Camera-type eye (tissue), 1 donor: Measurements from ENCODE around the genes HEATR4 and PNMA1.

DNA sequence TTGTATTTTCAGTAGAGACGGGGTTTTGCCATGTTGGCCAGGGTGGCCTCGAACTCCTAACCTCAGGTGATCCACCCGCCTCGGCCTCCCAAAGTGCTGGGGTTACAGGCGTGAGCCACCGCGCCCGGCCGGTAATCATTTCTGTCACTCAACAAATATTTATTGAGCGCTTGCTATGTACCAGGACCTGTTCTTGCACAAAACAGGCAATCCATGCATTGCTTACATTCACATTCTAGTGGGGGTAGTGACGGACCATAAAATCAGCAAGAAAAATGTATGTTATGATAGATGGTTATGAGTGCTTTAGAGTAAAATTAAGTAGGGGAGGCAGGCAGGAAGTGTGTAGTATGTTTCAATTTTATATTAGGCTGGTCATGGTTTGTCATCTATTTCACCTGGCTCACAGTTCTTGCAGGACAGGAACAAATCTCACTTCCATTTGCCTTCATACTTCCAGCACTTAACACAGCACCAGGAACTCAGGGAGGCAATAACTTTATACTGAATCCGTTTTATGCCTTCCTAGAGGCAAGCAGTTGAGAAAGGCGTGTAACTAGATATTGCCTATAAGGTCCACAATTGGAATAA lies 910 bp upstream of the RBM25 start:
- RAMPAGE, long total RNA, result no peak

DNA sequence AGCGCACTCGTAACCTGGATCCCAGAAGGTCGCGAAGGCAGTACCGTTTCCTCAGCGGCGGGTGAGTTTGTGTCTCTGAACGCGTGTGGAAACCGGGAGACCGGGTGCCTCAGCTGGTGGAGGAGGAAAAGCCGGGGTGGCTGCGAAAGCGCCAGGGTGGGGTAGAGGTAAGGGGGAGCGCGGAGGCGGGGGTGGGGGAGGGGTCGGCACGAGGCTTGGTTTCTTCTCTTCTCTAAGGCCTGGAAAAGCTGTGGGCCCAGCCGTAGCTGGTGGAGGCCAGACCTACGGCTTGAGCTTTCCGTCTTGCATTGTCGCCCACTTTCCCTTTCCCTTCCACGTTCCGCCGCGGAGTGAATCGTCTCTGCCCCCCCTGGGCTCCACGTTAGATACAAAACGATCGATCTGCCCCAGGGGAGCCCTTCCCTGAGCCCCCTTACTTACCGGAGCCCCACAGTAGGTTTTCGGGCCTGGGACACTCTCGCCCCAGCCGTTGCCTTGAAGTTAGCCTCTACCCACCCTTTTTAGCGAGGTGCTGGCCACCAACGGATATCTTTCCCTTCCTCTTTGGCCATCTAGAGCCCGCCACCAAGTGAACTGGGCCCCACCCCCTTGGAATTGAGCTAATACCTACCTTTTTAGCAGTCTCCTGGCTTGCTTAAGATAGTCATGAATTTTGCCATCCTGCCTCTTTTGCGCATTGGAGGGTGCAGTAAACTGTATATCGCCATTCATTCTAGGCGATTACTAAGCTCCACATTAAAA lies 492 bp downstream of the RBM25 start:
- RAMPAGE, long total RNA, result no peak

DNA sequence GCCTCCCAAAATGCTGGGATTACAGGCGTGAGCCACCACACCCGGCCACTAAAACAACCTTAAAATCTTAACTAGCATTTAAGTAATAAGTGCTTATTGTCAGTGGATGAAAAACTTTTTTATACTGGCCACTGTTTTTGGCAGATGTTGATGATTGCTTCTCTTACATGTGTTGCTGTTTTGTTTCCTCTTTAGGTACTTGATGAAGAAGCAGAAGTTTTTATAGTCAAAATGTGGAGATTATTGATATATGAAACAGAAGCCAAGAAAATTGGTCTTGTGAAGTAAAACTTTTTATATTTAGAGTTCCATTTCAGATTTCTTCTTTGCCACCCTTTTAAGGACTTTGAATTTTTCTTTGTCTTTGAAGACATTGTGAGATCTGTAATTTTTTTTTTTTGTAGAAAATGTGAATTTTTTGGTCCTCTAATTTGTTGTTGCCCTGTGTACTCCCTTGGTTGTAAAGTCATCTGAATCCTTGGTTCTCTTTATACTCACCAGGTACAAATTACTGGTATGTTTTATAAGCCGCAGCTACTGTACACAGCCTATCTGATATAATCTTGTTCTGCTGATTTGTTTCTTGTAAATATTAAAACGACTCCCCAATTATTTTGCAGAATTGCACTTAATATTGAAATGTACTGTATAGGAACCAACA lies 16.7 kb upstream of the PSEN1 start:
- RAMPAGE, long total RNA, result no peak

- RAMPAGE, long total RNA, result no peak
Observed at GRCh38 chr14:73241478-73241931, 4.2 kb downstream of the PAPLN start.

GRCh38 chr14:73424303-73424843 lies 34.0 kb downstream of the NUMB start:
- RAMPAGE, long total RNA, result no peak

GRCh38 chr14:73458652-73458733 lies 147 bp upstream of the NUMB start:
- RAMPAGE, long total RNA, result no peak

GRCh38 chr14:73461815-73462802 lies 3.8 kb upstream of the NUMB start:
- RAMPAGE, long total RNA, result no peak

- RAMPAGE, long total RNA, result no peak
Observed at GRCh38 chr14:73558838-73559067, at the start of gene HEATR4. Gene HEATR4 (minus strand): TSS chr14:73558947.

DNA sequence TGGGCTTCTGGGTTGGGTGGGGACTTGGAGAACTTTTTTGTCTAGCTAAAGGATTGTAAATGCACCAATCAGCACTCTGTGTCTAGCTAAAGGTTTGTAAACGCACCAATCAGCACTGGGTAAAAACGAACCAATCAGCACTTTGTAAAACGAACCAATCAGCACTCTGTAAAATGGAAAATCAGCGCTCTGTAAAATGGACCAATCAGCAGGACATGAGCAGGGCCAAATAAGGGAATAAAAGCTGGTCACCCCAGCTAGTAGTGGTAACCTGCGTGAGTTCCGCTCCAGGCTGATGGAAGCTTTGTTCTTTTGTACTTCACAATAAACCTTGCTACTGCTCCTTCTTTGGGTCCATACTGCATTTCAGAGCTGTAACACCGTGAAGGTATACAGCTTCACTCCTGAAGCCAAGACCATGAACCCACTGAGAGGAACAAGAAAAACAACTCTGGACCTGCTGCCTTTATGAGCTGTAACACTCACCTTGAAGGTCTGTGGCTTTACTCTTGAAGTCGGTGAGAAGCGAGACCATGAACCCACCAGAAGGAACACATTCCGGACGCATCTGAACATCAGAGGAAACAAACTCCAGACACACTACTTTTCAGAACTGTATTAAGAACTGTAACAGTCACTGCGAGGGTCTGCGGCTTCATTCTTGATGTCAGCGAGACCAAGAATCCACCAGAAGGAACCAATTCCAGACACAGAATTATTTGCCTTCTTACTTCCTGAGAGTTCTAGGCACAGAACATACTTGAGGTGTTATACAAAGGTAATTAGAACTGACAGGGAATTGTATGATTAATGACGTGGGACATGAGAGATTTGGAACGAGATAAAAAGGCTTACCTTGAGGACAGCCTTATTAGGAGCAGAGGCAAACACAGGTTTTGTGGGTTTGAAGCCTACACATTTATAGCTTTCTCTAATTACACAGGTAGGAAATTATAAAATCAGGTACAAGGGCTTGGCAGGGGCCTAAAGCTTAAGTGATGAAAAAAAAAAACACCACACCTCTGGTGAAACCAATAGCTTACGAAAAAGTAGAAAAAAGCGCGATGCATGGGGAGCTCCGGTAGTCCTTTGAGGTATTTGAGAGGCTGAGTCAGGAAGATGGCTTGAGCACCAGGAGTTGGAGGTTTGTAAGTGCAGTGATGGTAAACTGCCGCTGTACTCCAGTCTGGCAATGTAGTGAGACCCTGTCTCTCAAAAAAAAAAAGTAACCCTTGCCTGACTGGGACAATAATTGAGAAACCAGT lies 1.2 kb upstream of the ACOT2 start:
- RAMPAGE, long total RNA, result no peak

GRCh38 chr14:73568881-73569009 lies 268 bp upstream of the ACOT2 start:
- RAMPAGE, long total RNA, result no peak

GRCh38 chr14:73662458-73662947 lies 17.7 kb downstream of the DNAL1 start:
- RAMPAGE, long total RNA, result no peak

DNA sequence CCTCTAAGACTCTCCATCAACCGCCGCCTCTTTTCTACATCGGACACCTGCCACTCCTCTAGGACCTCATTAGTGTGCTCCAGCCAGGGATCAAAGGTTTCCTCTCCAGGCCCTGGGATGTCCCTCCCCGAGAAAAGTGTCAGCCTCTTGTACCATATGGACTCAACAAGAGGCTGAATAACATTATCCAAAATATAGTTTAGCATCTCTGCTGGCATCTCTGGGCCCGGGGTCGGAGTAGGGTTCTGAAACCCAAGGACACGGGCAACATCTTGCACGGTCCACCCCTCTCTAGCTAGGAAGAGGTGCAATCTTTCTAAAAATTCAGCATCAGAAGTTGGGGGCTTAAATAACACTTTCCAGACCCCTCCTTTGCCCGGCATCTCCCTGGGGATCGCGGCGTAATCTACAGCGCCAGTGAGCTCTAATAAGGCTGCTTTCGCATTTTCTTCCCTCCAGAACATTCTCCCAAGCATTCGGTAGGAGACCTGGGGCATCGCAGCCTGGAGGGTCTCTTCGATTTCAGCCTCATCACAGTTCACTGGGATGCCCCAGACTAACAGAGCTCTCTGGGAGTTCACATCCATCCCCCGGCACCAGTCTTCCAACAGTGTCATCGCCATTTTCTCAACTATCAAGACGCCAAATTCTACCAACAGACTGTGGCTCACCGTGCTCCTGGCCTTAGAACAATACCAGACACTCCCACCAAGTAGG lies 1.0 kb downstream of the PNMA1 start:
- RAMPAGE, long total RNA, result no peak

DNA sequence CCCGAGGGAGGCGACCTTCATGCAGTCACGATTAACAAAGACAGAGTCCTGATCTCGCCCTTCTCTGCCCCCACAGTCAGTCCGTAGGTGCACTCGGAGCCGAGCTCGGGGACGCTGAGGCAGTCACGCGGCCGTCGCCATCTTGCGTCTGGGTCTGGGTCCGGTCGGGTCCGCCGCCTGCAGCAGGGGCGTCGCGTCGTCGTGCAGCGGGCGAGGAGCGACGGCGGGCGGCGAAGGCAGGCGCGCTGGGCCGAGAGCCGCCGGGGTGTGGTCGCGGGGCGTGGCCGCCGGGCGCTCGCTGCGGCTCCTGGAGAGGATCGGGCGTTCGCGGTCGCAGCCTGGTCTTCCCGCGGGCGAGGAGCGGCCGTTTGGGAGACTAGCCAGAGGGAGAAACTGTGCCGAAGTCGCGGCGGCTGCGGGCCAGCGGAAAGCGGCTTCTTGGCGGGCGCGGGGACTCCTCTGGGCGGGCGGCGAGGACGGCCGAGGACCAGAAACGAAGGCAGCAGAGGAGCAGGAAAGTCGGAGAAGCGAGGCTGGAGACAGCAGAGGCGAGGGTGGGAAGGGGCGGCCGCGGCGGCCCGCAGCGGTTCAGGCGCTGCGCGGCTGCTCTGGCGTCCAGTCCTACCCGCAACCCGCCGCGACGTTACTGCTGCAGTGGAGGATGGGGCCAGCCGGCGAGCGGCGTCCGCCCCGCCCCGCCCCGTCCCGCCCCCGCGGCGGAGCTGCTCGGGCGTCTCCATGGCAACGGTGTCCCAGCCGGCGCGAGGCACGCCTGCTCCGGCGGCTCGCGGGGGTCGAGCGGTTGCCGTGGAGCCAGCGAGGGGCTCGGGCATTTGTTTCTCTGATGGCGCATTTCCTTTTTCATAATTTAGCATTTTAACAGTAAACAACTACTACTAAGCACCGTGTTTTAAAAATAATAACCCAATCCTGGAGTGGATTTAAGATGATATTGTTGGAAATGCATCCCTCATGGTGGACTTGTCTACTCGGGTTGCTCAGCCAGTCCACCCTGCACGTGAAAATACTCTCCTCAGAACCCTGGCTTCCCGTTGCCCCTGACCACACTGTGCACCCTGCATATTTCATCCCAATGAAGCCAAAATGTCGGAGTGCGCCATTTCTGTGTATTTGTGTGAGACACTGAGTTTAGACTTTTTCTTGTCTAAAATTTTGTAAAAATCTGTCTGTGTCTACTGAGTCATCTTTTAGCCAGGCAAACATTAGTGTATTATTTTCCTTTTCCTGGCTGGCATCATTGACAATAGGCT lies at the start of gene PNMA1:
Gene PNMA1 (minus strand): TSS at position 651 of the 1,271 bp plus-strand sequence.
- RAMPAGE, long total RNA, result start-site peak on the minus strand centred at position 640 of the sequence, 47 bp wide, 43 reads

DNA sequence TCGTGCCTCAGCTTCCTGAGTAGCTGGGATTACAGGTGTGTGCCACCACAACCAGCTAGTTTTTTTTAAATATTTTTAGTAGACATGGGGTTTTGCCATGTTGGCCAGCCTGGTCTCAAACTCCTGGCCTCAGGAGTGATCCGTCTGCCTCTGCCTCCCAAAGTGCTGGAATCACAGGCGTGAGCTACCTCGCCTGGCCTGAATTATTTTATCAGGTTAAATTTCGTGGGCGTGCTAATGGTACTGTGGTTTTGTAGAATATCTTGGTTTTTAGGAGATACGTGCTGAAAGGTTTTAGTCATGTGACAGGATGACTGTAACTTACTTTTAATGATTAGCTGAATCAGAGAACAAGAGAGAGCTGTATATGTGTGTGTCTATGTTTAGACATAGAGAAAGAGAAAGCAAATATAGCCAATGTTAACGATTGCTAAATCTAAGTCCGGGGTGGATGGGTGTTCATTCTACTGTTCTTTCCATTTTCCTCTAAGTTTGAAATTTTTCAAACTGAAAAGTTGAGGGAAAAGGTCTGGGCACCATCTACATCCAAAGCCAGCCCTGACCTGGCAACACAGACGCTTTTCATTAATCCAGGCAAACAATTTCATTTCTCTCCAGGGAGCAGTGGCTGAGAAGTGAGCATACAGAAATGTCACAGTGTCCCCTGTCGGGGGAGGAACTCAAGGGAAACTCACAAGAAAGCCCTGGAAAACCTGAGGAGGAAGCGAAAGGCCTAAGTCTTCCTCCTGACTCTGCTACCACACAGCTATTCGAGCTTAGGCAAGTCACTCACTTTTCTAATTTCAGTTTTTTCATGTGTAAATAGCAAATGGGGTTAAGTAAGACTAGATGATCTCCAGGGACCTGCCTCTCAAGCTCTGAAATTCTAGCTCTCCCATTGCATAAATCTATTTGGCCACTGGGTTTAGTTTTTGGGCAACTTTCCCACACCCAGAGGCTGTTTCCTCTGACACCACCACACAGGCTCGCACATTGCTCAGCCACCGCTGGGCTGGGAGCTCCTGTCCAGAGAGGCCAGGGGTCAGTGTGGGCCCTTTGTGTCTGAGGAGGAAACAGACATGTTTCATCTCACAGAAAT lies 9.4 kb upstream of the PNMA1 start:
- RAMPAGE, long total RNA, result no peak

DNA sequence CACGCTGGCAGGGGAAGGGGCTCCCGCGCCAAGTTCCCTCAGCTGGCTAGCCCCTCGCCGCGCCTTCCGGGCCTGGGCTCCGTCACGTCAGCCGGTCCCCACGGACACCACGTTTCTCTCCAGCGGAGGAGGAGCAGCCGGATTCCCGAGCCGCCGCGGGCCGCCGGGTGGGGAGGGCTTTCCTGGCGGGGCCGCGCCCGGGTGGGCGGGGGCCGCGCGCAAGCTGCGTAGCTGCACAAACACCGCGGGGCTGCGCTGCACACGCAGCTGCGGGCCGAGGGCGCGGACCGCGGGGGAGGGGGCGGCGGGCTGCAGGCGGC lies 904 bp downstream of the MIDEAS start:
- RAMPAGE, long total RNA, result no peak

- RAMPAGE, long total RNA, result no peak
Observed at GRCh38 chr14:73800886-73801266, 40.8 kb upstream of the MIDEAS start.

GRCh38 chr14:74071142-74071744 lies 13.0 kb downstream of the ALDH6A1 start:
- RAMPAGE, long total RNA, result no peak

DNA sequence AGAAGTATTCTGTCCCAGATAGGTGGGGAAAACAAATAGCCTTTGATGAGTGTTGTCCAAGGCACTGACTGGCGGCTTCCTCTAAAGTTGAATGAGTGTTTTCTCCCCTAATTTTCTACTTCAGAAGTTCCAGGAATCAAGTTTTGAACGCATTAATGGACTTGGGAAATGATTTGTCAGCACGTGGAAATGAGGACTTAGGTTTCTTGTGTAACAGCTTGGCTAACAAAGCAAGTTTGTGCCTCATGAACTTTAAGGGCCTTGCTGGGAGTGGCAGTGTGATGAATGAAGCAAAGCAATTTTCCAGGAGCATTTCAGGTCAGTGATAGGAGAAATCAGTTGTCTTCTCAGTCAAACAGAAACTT lies 57.0 kb downstream of the LIN52 start:
- RAMPAGE, long total RNA, result no peak

DNA sequence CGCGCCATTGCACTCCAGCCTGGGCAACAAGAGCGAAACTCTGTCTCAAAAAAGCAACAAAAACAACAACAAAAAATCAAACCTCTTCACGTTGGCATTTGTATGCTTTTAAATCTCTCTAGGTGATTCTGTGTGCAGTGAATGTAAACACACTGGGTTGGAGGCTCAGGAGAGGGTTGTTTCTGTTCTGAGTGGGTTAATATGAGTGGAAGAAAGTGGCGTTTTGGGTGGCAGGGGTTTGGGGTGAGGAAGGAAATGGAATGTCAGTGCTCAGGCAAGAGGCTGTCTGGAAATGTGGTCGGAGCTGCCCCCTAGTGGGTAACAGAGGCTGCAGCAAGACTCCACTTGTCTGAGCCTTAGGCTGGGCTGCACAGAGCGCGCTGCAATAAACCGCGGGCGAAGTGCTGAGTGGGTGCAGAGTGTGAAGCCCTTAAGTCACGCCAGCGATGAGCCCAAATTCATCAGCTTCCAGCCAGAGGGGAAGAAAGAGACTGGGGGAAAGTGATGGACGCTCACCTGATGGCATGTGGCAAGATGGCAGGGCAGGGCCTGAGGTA lies 12.2 kb downstream of the VSX2 start:
- RAMPAGE, long total RNA, result no peak

- RAMPAGE, long total RNA, result no peak
Observed at GRCh38 chr14:74493905-74494552, 464 bp downstream of the ISCA2 start.